AG08470 (cell line): ENCODE measurements around the gene NF2.

DNA sequence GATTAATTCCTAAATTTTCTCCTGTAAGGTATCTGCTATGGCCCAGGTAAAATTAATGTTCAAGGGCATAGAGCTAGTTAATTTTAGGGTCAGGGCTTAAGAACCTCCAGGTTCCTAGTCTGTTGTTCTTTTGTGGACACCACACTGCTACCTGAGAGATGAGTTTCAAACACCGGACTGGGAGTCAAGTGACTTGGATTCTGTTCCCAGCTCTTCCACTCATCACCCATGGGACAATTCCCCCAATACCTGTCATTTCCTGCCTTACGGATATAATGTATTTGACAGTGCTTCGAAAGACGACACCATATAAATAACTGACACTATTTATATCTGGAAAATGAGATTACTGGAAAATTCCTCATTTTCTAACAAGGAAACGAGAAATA, 8.5 kb downstream of the HSCB start:
- RRBS: no CpG with 5 or more reads among the region's 5 CpGs

GRCh38 chr22:28819244-28820058, 47.0 kb downstream of the CCDC117 start:
- RRBS: no CpG with 5 or more reads among the region's 5 CpGs

- RRBS: no CpG with 5 or more reads among the region's 6 CpGs
Observed at GRCh38 chr22:28892111-28892545, 8.8 kb downstream of the ZNRF3 start.

DNA sequence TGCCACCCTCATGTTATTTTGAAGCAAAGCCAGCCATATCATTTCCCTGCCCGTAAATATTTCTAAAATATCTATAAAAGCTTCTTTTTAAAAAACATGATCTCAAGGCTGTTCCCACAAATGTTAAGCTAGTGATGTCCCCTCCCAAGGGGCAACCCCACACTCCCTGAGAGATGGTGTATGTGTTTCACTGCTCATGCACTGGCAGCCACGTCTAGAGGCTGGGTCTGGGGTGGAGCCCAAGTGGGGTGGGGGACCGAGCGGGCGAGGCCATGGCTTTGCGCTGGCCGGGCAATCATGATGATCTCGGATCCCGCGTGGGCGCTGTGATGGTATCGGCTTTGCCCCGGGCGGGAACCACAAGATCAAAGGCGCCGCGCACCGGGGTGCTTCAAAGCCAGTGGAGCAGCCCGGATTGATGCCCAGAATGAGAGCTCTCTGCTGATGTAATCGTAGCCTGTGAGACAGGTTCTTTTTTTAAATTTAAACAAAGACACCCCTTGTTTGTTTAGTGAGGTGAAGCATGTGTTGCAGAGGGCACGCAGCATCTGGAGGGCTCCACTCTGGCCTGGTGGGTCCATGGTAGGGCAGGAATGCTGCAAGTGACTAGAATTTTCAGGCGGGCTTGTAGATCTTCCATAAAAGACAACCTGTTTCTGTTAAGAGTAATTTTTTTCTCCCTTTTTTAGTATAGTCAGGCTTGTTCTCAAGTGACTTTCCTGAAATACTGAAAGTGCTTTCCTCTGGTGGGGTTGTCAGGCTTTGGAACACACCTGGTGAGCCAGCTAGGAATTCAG, 40.5 kb downstream of the ZNRF3 start:
- RRBS: 84% methylated on average over 7 of the region's 22 CpGs

GRCh38 chr22:28977465-28977871, 84.2 kb downstream of the C22orf31 start:
- RRBS: no CpG with 5 or more reads among the region's 6 CpGs

GRCh38 chr22:29151912-29152724, 53.6 kb upstream of the EMID1 start:
- RRBS: no CpG with 5 or more reads among the region's 13 CpGs

- RRBS: no CpG with 5 or more reads among the region's 21 CpGs
Observed at GRCh38 chr22:29154361-29154947, 51.2 kb upstream of the EMID1 start.

- RRBS: 46% methylated on average over 10 of the region's 39 CpGs
Observed at GRCh38 chr22:29311544-29312131, 3.9 kb downstream of the RASL10A start.

DNA sequence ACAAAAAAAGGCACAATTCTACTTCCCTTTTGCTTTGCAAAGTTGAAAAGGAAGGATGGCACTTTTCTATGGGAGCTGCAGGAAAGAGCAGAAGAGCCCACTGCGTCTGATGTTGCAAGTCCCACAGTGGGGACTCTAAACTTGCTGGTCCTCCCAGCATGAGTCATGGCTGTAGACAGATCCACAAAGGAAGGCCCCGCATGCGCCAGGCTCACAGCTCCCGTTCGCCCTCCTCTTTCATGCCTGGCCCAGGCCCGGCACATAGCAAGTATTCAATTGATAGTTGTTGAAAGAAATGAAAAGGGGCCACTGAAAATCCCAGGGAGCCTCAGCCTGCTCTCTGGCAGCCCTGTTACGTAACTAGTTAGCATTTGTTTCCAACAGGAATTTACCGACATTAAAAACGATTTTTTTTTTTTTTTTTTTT, 18.9 kb downstream of the AP1B1 start:
- RRBS: no CpG with 5 or more reads among the region's 9 CpGs

DNA sequence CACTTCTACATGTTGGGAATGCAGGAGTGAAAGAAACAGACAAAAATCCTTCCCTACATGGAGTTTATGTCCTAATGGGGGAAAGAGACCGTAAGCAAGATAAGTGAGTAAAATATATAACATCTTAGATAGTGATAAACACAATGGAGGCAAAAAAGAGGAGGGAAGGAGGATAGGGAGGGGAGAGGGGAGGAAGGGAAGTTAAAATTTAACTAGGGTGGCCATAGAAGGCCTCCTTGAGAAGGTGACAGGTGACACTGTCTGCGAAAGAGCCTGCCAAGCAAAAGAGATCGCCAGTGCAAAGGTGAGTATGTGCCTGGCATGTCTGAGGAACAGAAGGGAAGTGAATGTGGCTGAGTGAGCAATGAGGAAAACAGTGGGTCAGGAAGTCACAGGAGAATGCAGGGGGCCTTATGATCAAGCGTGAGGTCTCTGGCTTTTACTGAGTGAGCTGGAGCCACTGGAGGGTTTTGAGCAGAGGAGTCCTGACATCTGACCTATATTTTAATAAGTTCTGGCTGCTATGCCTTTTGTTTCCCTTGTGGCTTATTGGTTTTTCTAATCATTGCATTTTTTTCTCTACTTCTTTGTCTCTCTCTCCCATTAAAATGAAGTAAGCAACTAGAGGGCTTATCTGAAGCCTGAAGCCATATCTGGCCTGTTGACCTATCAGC, 5.8 kb downstream of the AP1B1 start:
- RRBS: no CpG with 5 or more reads among the region's 4 CpGs

GRCh38 chr22:29603451-29604381, at the start of gene NF2:
TSS of gene NF2 (plus strand) at chr22:29603633.
- RRBS: 2% methylated on average over 18 of the region's 83 CpGs

GRCh38 chr22:29702805-29703637, 16.8 kb upstream of the CABP7 start:
- RRBS: 5% methylated on average over 5 of the region's 24 CpGs

DNA sequence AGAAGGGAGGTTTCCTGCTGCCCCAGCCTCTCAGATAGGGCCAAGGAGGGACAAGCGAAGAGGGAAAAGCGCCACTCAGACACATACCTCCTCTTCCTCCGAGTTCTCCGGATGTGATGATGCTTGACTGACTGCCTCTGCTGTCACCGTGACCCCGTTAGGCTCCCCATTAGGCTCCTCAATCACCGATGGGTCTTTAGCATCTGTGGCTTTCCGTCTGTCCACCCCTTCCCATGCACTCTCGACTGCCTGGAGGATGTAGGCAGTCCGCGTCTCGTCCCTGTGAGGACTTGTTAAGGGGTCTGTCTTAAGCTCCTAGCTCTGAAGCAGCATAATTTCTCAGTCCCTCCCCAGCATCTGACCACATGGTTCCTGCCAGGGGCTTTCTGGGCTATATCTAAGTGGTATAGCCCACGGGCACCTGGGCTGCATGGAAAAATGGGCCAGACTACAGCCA, 33.5 kb downstream of the ASCC2 start:
- RRBS: no CpG with 5 or more reads among the region's 13 CpGs

GRCh38 chr22:29872987-29873504, 9.9 kb upstream of the MTMR3 start:
- RRBS: no CpG with 5 or more reads among the region's 5 CpGs

DNA sequence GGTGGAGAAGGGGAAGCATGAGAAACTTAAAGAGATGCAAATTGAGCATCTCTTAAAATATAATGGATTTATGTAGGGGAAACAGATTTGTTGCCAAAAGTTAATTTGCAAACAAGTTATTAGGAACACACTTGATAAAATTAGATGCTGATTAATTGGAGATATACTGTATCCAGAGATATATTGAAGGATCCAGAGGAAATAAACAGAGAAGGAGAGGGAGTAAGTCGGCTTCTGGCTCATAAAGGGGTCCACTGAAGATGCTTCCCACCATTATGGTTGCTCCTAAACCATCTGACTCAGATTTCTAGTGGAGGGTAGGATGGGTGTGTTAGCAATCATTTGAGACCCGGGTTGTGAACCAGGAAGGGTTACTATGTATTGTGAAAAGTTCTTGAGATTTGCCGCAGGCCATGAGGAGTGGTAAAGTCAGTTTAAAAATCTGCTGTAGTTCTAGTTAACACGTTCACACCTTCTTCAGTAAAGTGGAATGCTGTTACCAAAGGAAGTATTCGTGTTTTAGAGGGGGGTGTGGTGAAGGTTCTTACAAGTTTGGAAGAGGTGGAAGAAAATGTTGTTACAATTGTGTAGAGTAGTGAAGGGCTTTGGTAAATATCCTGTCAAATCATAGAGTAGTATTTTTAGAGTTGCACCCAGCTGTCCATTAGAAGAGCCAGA, 2.5 kb downstream of the MTMR3 start:
- RRBS: no CpG with 5 or more reads among the region's 5 CpGs

DNA sequence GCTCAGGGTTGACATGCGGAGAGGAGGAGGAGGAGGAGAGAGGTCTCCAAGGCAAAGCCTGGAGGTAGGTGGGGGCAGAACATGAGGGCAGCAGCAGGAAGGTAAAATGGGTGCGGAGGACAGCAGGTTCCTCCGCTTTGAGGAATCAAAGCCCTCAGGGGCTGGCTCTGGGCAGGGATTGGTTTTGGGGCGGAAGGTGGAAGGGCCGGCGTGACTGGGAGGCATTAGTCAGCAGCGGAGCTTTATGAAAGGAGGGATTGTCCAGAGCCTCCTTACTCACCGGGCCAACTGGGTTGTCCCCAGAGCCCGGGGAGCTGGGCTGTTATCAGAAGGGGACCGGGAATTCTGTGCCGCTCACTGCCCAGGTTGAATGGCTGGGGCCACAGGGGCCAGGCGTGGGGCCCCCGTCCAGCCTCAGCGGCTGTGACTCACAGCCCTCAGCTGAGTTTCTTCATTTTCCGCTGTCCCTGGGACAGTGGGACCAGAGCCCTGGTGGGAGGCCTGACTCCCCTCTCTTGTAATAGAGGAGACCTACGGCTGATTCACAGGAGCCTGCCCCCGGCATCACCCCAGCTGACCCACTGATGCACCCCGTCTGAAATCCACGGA, 36.2 kb downstream of the LIF start:
- RRBS: 82% methylated on average over 4 of the region's 19 CpGs

DNA sequence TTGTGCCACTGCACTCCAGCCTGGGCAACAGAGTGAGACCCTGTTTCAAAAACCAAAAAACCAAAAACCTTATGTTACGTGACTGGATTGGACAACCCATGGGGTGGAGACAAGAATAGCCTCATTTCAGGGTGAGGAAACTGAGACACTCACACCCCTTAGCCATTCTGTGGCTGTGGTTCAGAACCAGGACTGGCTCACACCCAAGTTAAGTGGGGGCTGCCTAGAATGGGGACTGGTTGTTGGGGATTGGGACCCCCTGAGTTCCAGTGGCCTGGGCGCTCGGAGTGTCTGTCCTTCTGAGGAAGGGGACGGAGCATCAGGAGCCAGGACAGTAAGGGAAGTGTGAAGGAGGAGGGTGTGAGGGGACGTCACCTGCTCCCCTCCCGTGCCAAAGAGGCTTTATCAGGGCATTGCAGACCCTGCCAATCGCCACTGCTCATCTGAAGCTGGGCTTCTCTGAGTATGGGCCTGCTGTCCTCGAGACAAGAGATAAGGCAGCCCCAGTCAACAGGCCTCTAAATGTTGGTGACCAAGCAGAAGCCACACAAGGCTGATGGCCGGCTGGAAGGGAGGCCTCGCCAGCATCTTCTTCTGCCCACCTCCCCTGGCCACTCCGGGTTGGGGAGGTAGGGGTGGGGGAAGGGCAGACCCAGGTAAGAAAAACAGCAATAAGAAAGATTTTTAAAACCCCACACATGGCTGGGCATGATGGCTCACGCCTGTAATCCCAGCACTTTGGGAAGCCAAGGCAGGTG, 29.9 kb downstream of the LIF start:
- RRBS: 58% methylated on average over 3 of the region's 12 CpGs

DNA sequence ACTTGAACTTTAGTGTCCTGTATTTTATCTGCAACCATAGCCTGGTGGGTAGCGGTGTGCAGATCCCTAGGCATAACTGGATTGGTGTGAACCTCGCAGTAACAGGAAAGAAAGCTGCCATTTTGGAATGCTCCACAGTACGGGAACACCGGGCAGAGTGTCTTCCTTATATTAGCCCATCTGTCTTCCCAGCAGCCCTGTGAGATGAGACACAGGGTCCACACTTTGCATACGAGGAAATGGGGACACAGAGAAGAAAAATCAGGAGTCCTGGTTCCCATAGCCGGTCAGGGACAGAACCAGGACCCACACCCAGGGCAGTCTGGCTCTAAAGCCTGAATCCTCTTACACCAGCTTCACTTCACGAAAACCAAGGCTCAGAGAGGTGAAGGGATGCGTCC, 15.5 kb downstream of the LIF start:
- RRBS: no CpG with 5 or more reads among the region's 8 CpGs

DNA sequence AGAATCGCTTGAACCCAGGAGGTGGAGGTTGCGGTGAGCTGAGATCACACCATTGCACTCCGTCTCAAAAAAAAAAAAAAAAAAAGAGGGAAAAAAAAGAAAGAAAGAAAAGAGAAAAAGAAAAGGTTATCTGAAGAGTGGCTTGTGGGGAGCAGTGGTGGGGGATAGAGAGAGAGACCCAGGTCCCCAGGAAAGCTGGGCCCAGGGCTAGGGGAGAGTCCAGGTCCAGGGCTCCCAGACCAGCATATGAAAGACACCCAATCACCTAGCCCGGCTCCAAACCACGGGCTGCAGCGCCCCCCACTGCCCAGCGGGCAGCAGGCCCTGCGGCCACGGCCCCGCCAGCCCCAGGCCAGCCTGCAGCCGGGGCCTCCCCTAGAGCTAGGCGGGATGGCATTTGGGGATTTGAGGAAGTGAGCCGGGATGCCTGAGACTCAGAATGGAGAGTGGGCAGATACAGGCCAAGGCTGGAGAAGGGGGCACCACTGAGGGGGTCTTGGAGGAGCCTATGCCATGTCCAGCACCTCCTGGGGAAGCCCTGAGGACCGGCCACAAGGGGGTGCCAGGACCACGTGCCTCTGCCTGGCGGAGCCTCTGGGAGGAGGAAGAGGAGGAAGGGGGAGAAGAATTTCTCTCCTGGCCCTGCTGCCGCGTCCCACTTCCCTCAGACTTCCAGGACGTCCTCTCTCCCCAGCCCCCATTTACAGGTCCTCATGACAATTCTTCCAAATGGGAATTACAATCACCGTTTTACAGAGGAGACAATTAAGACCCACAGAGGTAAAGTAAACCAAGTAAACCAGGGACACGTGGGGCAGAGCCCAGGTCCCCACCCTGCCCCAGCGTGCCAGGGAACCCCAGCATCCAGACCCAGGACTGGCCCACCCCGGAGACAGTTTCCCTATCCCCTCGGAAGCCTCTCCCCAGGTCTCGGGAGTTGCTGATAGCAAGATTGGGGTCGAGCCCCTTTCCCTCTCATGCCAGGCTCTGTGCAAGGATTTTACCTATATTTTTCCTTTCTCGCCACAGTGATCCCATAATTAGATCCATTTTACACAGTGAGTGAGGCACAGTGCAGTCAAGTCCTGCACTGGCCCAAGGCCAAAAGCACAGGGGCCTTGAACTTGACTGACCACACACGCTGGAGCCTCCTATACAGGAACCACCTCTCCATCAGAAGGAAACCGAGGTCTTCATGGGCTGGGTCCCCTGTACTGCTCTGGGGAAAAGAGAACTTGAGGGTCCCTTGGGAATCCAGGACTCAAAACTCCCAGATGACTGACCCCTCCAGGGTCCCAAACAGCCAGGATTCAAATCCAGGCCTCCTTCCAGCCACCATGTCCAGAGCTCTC, 9.6 kb upstream of the LIF start:
- RRBS: 2% methylated on average over 8 of the region's 29 CpGs

- RRBS: no CpG with 5 or more reads among the region's 12 CpGs
Observed at GRCh38 chr22:30262770-30263273, 3.8 kb downstream of the OSM start.